AG04449 (cell line): Measurements from ENCODE around the gene ITPRIPL1.

GRCh38 chr2:94857195-94857708 is 14.0 kb upstream of the TEKT4 start:
- RRBS = no CpG with 5 or more reads among the region's 45 CpGs

GRCh38 chr2:95040946-95041461 is 15.5 kb downstream of the MAL start:
- RRBS = no CpG with 5 or more reads among the region's 8 CpGs

DNA sequence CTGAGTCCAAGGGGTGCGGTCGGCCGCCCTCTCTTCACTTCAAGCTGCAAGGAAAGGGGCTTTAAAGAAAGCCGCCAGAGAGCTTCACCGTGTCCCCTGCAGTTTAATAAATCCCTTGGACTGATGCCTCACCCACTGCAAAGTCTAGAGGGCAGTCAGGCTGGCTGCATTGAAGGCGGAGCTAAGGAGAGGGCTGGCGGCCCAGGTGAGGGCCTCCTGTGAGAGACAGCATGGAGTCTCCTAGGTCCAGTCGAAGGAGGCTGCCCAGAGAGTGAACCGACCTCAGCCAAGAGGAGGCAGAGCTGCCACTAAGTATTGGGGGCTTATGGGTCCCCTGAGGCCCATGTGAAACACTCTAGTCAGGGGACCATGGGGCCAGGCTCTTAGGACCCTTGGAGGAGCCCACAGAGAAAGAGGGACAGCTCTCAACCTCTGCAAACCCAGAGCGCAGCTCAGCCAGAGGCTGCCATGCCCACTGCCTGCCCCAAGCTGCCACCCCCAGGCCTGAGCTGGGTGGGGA is 3.5 kb upstream of the KCNIP3 start:
- RRBS = no CpG with 5 or more reads among the region's 10 CpGs

DNA sequence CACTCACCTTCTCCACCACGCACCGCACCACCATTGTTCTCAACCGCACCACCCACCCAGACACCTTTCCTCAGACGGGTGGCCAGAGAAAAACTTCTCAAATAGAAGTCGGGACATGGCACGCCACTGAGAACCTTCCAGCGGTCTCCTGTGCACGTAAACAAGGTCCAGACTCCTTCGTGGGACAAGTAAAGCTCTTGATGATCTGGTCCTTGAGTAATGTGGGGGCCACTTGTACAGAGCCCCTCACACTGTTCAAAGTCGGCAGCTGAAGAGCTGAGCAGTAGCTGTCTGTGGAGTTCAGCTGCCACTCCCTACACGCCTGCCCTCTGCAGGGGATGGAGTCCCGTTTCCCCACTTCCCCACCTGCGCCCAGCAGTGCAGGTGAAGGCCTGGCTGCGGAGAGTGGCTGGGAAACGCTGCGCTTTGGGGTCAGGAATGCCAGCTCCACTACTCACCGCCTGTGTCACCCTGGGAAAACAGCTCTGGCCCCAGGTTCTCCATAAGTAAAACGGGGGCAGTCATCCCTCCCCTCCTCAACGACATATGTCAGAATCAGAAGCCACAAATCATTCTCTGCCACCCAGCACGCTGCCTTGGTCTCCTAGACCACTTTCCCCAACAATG is 579 bp upstream of the FAHD2A start:
- RRBS = no CpG with 5 or more reads among the region's 20 CpGs

GRCh38 chr2:95434377-95435091 is 32.0 kb downstream of the FAHD2A start:
- RRBS = no CpG with 5 or more reads among the region's 5 CpGs

GRCh38 chr2:95641533-95642137 is 49.8 kb downstream of the TRIM43 start:
- RRBS = no CpG with 5 or more reads among the region's 2 CpGs

DNA sequence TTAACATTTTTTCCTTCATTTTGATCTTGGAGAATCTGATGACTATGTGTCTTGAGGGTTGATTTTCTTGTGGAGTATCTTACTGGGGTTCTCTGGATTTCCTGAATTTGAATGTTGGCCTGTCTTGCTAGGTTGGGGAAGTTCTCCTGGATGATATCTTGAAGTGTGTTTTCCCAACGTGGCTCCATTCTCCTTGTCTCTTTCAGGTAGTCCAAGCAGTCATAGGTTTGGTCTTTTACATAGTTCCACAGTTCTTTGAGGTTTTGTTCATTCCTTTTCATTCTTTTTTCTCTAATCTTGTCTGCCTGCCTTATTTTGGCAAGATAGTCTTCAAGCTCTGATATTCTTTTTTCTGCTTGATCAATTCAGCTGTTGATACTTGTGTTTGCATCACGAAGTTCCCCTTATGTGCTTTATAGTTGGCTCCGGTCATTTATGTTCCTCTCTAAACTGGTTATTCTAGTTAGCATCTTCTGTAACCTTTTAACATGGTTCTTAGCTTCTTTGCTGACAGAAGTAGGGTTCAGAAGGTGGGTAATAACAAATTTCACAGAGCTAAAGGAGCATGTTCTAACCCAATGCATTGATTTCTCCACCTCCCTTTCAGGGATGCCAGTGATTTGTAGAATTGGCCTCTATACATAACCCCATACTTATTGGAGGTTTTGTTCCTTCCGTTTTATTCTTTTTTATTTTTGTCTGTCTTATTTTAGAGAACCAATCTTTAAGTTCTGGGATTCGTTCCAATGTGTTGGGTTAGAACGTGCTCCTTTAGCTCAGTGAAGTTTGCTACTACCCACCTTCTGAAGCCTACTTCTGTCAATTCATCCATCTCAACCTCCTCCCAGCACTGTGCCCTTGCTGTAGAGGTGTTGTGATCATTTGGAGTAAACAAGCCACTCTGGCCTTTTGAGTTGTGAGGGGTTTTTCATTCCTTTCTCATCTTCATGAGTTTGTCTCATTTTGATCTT is 166.7 kb downstream of the ANKRD36C start:
- RRBS = no CpG with 5 or more reads among the region's 6 CpGs

DNA sequence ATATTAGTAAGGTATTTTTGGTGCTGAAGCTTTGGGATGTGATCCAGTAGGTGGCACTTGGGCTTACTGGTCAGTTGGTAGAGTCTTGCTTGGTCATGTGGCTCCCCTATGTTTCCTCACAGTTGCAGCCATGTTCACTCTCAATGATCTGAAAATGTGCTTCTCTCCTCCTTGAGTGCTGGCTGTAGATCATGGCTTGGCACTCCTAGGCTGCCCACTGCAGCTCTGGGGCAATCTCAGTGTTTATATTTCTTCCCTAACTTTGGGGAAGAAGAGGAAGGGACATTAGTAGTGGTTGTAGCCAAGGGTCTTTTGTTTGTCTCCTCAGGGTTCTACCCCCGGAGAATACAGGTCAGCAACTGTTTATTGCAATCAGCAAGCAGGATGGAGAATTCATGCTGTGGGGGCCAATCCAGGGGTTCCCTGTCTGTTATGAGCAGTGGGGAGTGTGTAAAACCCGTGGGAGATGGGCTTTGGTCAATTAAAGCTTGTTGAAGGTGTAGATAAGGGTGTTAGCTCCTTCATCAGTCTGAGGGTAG is 163.1 kb downstream of the ANKRD36C start:
- RRBS = no CpG with 5 or more reads among the region's 2 CpGs

DNA sequence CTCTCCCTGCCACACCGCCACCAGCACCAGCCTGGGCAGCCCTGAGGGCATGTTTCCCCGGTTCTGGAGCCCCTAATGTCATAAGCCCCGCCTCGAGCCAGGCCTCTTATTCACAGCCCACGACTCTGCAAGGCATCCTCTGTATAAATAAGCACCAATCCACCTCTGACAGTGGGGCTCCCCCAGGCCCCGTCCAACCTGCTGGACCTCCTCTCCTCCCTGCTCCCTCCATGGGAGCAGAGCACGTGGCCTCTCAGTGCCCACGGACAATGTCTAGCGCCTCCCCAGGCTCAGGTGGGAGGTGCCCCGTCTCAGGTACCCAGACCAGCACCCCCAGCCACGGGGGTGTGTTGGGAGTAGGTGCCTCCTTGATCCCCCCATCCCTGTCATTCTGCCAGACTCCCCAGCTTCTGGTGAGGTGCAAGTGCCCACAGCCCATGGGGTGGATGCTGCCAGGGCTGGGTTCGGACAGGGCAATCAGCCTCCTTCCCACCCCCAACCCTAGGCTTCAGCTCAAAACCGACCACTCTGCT is 1.4 kb upstream of the ADRA2B start:
- RRBS = no CpG with 5 or more reads among the region's 13 CpGs

- RRBS = no CpG with 5 or more reads among the region's 9 CpGs
Observed at GRCh38 chr2:96207316-96207733, 1.3 kb downstream of the STARD7 start.

- RRBS = no CpG with 5 or more reads among the region's 5 CpGs
Observed at GRCh38 chr2:96250780-96251313, 14.9 kb downstream of the TMEM127 start.

- RRBS = no CpG with 5 or more reads among the region's 13 CpGs
Observed at GRCh38 chr2:96254512-96255181, 11.2 kb downstream of the TMEM127 start.

- RRBS = no CpG with 5 or more reads among the region's 8 CpGs
Observed at GRCh38 chr2:96274153-96275066, 8.4 kb downstream of the CIAO1 start.

GRCh38 chr2:96286486-96287283 is 18.7 kb downstream of the SNRNP200 start:
- RRBS = no CpG with 5 or more reads among the region's 15 CpGs

- RRBS = no CpG with 5 or more reads among the region's 2 CpGs
Observed at GRCh38 chr2:96320917-96321120, 4.3 kb upstream of the ITPRIPL1 start.

DNA sequence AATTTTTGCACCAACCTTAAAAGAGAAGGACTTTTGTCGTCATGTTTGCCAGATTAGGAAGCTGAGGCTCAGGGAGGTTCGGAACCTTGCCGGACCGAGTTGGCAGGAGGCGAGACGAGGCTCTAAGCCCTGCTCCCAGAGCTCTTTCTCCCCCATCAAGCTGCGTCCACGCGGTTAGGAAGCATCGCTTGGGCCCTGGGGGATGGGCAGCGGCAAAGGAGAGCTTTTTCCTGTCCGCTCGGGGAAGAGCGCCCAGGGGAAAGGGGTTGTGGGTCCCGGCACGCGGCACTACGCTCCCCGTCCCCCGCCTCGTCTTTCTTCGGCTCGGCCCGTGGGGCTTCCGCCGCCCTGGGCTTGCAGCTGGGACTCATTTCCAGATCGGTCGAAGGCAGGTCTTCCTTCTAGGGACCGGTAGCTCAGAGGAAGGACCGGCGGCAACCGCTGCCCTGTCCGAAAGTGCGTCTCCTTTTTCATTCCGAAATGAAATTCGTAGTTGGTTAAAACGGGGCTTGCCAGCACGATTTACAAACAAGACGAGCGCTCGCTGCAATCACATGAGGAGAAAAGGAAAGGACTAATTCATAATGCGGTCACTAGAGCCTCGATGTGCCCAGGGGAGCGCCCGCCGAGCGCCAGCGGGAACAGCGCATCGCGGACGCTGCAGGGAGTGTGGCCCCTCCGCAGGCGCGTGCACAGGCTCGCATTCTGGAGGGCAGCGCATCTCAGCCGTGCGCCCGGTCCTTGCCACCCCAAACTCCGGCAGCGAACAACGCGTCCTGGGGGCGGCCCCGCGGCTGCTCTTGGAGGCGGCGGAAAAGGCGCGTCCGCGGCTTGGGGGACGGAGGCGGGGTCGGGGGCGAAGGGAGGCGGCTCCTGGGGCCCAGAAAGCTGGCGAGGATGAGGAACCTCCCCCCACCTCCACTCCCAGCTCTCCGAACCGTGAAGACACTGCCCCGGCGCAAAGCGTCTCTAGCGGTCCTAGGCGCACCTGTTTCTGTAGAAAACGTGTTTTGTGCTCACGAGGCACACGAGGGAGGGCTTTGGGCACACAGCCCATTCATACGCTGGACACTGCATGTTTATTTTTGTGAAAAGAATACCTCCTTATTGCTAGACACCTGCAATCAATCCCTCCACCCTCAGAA is 3.6 kb upstream of the ITPRIPL1 start:
- RRBS = no CpG with 5 or more reads among the region's 90 CpGs

DNA sequence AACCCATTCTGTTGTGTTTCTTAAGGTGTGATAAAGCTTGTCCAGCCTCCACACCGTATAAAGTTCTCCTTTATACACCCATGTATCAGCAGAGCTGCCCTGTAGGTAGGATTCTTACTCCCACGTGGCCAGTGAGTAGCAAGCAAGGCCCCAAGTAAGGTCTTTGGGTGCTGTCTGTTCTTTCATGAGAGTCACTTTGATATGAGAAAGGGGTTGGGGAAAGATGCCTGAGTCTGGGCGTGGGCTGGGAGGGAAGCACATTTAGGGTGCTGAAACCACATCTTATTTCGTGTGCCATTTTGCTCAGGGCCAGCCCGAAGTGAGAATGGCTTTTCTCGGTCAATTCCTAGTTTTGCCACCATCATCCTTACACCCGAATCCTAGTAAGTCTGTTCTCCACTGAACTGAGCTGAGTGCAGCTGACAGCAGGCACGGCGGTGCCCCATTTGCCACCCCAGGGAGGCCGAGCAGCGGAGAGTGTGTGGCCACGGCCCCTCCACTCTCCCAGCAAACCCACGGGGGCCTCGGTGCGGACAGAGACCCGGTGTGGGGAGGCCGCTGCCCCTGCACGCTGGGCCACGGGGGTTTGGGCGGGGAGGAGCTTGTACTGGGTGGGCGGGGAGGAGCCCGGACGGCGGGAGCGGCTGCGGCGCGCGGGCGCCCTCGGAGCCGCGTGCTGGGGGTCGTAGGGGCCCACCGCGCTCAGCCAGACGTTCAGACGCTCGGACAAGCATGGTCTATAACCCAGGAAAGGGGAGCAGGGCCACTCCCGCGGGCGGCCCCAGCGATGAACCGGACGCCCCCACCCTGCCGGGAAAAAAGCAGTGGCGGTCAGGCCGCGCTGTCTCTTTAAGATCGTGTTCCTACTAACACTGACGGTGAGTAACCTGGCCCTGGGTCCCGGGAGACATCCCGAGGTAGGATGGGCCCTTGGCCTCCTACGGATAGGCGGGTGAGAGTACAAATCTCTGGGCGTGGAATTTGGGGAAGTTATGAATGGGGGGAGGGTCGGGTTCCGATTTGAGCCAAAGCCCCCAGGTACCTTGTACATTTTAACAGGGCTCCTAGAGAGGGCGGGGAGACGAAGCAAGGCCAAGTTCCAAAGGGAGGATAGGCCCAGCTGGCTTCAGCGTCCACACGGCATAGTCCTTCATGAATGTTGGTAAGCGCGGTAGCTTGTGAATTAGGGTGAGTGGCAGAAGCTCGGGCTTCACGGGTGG is at the start of gene ITPRIPL1:
ITPRIPL1 (plus strand) TSS at position 630 of the 1,220 bp plus-strand sequence.
- RRBS = 4% methylated on average over 11 of the region's 66 CpGs

GRCh38 chr2:96352897-96353441 is 17.4 kb downstream of the NCAPH start:
- RRBS = no CpG with 5 or more reads among the region's 12 CpGs

DNA sequence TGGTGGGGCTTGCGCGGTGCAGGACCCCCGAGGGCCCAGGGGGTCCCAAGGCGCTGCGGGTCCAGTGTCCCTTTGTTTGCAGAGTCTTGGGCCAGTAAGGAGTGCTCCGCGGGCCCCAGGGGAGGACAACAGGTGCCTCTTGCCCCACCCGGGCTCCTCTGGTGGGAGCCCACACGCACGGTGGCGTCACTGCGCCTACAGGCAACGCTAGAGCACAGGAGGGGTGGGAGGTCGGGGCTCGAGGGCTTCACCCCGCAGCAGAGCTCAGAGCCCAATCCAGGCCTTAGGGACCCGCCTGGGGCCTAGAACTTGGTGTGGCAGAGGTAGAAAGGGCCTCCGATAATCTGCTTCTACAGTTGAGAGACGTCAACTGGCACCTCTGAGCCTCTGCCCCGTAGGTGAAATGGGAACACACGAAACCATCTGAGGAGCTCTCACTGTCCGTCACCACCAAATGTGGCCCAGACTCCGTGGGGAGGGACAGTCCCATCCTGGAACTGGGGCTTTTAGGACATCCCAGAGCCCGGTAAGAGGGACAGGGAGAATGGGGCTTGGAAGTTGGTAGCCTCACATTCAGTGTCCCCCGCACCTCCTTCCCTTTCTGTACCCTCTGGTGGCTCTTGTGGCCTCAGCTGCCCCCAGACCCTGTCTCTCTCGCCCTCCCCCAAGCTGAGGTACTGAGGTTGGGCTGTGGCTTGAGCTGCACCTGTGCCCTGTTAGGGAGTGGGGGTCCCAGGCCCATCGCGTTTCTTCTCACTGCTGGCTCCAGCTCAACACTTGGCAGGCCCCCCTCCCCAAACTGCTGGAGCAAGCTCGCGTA is 1.5 kb downstream of the ARID5A start:
- RRBS = no CpG with 5 or more reads among the region's 30 CpGs

DNA sequence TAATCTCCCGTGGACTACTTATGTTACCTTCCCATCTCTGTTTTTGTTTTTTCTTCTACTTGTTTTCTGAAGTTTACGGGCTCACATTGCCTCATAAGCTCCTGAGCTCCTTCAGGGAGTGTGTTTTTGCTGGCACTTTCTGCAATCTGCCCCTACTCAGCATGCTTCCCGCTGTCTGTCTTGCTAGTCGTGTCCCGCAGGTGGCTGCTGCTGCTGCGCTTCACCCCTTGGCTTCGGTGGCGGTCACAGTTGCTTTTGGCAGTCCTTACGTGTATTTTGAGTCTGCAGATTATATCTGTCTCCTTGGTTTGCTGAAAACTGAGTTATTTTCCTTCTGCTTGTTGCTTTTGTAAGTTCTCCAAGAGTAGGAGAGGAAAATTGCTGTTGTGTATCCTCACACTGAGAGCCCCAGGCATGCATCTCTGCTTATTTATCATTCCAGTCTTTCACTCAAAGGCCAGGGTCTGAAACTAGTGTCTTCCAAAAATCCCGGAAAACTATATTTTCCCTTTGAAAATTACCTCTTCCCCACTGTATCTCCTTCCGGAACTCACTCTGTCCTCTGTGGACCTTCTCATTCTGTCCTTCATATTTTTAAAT is 37.4 kb downstream of the FER1L5 start:
- RRBS = no CpG with 5 or more reads among the region's 11 CpGs